ENCODE measurements around a stretch of chr2.

GRCh38 chr2:119929222-119930503, 83.2 kb upstream of the EPB41L5 start:
- CAGE, long polyA plus RNA = no peak
- RRBS = no CpG with 5 or more reads among the region's 7 CpGs

- CAGE, long polyA plus RNA = no peak
- RRBS = no CpG with 5 or more reads among the region's 6 CpGs
Observed at GRCh38 chr2:120156170-120156507, 67.1 kb downstream of the TMEM185B start.

DNA sequence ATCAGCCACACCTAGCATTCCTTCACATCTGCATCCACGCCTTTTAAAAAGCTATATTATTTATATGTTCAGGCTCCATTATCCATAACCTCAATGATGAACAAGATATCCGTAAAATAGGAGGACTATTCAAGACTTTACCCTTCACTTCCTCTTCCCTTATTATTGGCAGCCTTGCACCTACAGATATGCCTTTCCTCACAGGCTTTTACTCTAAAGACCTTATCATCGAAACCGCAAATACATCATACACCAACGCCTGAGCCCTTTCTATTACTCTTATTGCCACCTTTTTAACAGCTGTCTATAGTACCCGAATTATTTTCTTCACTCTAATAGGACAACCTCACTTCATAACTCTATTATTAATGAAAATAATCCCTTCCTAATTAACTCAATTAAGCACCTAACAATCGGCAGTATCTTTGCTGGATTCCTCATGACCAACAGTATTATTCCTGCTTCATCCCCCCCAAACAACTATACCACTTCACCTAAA, 6.5 kb downstream of the TMEM185B start:
- CAGE, long polyA plus RNA = no peak
- RRBS = no CpG with 5 or more reads among the region's 7 CpGs

GRCh38 chr2:120521964-120522889, 176.3 kb downstream of the INHBB start:
- CAGE, long polyA plus RNA = no peak
- RRBS = 78% methylated on average over 16 of the region's 38 CpGs

DNA sequence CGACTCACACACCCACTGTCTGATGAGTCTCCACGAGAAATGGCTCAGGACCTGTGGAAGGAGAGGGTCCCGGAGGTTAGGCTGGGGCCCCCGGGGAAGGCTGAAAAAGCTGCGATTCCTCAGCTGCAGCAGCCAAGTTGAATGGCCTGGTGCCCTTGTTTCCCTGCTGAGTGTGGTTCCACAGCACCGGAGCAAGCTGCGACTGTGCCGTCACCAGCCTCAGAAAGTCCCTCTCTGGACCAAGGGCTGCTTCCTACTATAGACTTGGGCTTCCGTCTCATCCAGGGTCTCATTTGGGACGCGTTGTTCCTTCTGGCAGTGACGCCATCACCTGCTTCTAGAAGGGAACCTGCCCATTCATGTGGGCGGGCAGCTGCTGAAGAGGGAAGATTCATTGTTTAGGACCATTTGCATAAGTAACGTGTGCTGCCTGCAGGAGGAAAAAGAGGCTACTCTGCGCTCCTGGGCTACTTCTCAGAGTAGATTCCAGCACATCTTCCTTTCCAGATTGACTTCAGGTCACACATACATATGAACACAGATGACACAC, 180.3 kb downstream of the INHBB start:
- CAGE, long polyA plus RNA = no peak
- RRBS = 69% methylated on average over 3 of the region's 15 CpGs

DNA sequence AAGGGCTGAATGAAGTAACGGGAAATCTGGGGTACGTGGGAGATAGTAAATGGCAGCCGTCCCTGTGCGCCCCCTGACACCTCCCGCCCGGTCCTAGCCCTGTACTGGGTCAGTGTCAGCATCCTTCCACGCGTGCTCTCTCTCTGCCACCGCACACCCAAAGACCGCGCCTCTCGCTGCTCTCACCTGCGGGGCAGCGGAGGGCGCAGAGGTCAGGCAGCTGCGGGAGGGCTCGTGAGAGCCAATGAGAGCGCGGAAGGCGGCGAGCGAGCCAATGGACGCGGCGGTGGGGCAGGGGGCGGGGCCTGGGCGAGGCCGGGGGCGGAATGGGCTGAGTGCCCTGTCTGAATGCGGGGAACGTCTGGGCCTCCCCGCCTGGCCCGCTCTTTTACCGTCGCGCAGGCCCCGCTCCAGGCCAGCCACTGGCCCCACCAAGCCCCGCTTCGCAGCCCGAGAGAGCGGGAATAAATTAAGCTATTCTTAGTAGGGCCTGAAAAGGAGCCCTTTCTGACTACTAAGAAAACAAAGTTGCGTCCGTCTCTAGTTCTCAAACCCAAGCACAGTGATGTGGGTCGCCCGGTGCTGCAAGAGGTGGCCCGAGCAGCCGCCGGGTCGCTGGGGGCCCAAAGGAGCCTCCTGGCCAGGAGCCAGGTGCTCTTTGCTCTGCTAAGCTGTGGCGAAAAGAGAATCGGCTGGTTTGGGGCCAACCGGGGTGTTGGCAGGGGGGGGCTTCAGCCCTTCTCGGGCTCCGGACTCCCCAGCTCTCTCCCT, 81.2 kb upstream of the GLI2 start:
- CAGE, long polyA plus RNA = no peak
- RRBS = 37% methylated on average over 7 of the region's 54 CpGs

- CAGE, long polyA plus RNA = no peak
- RRBS = no CpG with 5 or more reads among the region's 12 CpGs
Observed at GRCh38 chr2:120722475-120723167, 13.0 kb upstream of the GLI2 start.

DNA sequence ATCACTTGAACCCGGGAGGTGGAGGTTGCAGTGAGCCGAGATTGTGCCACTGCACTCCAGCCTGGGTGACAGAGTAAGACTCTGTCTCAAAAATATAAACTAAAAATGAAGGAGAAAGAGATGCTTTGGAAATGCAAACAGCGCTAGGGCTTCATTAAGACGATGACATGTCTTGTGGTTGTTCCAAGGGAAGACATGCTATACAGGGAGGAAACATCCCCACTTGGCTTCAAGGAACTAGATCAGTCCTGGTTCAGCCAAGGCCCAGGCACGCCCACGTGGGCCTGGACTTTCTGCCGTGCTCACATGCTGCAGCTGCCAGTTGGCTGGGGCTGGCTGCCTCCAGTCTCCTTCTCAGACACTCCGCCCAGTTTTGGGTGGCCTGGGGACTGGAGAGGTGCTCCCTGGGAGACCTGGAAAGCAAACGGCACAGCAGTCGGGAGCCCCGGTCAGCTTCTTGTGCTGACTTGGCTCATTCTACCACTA, 109.6 kb downstream of the GLI2 start:
- CAGE, long polyA plus RNA = no peak
- RRBS = no CpG with 5 or more reads among the region's 11 CpGs

- CAGE, long polyA plus RNA = no peak
- RRBS = 11% methylated on average over 8 of the region's 50 CpGs
Observed at GRCh38 chr2:120867018-120868018, 131.7 kb downstream of the GLI2 start.

DNA sequence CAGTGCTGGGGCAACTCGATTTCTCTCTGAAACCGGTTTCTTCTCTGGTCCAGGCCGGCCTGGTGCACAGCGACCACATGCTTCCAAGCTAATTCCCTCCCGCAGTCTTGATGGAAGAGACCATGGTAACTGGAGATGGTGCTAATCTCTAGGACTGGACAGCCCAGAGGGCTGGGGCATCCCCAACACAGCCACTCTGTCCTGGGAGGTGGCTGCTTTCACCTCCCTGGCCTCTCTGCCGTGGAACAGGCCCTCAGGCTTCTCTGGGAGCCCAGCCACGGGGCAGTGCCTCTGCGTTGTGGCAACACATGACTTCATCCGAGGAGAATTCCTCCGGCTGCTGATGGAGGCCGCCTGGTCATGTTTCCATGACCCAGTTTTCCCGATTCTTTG, 184.3 kb downstream of the GLI2 start:
- CAGE, long polyA plus RNA = no peak
- RRBS = no CpG with 5 or more reads among the region's 12 CpGs

- CAGE, long polyA plus RNA = no peak
- RRBS = no CpG with 5 or more reads among the region's 11 CpGs
Observed at GRCh38 chr2:121210718-121211577, 74.1 kb downstream of the TFCP2L1 start.

DNA sequence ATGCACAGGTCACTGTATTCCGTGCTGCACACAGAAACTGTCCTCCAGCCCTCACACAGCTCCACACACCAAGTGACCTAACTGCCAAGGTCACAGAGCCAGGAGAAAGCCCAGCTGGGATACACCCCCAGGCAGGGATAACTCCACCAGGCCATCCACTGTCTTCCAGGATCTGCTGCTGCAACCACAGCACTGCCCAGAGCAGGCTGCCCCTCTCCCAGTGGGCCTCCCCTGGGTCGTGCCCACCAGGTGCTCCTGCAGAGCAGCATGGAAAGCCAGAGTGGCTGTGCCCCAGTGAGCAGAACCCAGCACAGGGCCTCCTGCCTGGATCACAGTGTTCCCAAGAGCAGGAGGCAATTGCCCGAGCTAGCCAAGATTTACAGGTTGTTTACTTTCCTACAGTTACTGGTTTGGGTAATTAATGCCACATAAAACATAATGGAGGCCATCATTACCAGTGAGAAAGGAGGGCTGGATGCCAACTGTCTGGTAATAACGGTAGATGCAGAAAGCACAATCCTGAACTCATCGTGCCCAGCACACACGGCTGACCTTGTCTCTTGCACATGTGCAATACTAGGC, 24.4 kb downstream of the TFCP2L1 start:
- CAGE, long polyA plus RNA = no peak
- RRBS = no CpG with 5 or more reads among the region's 6 CpGs

- CAGE, long polyA plus RNA = no peak
- RRBS = no CpG with 5 or more reads among the region's 10 CpGs
Observed at GRCh38 chr2:121346838-121347578, 62.0 kb upstream of the TFCP2L1 start.

GRCh38 chr2:121437480-121438044, 152.6 kb upstream of the TFCP2L1 start:
- CAGE, long polyA plus RNA = no peak
- RRBS = no CpG with 5 or more reads among the region's 4 CpGs

DNA sequence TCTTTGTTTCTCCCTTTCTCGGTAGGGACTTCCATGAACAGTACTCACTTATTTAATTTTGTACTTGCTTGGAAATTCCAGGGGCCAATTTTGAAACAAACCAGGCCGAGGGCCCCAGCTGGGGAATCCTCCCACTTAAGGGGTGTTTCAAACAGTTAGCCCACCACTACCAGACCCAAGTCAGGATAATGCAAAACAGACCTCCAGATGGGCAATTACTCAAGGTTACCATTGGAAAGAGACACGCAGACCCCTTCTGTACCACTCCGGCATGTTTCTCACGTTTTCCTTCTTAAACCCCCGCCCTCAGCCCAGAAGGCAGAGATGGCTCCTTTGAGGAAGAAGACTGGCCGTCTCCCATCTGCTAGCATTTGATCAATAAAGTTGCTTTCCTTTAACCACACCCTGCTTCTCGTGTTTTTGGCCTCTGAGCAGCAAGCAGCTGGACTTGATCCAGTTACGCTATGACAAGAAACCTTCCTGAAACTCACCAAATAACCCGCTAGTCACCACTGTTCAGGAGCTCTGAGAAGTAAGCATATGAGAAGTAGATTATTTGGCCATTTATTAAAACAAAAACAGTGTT, 1012.4 kb upstream of the GYPC start:
- CAGE, long polyA plus RNA = no peak
- RRBS = no CpG with 5 or more reads among the region's 10 CpGs

- CAGE, long polyA plus RNA = no peak
- RRBS = no CpG with 5 or more reads among the region's 10 CpGs
Observed at GRCh38 chr2:126558156-126558355, 97.9 kb upstream of the GYPC start.

- CAGE, long polyA plus RNA = no peak
- RRBS = no CpG with 5 or more reads among the region's 9 CpGs
Observed at GRCh38 chr2:126680754-126681014, 24.7 kb downstream of the GYPC start.

- CAGE, long polyA plus RNA = no peak
- RRBS = 3% methylated on average over 13 of the region's 33 CpGs
Observed at GRCh38 chr2:126886109-126886680, 12.5 kb upstream of the TEX51 start.

DNA sequence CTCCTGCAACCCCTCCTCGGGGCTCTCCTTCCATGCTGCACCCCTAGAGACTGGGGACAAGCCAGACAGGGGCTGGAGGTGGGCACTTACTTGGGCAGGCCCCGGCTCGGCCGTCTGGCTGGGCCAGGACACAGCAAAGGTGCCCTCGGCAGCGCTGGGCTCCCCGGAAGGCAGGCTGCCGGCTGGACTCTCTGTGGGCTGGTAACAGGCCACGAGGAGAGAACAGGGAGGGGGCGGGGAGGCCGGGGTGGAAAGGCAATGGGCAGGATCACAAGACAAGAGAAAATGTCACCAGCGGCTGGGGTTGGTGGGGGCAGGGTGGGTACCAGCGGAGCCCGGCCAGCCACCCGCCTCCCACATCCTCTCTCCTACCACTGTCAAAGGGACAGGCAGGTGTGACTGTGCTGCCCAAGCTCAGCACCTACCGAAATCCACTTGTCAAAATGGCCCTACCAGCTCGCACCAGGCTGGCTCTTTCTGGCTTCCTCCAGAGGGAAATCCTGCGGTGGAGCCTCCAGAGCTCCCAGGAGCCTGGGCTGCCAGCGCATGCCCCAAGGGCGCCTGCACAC, 54.7 kb downstream of the BIN1 start:
- CAGE, long polyA plus RNA = no peak
- RRBS = 67% methylated on average over 9 of the region's 20 CpGs

GRCh38 chr2:127063526-127064456, 43.2 kb downstream of the BIN1 start:
- CAGE, long polyA plus RNA = no peak
- RRBS = no CpG with 5 or more reads among the region's 33 CpGs